AG04449 (cell line): ENCODE results near the genes PTGES2, SLC27A4, CERCAM and CRAT.

DNA sequence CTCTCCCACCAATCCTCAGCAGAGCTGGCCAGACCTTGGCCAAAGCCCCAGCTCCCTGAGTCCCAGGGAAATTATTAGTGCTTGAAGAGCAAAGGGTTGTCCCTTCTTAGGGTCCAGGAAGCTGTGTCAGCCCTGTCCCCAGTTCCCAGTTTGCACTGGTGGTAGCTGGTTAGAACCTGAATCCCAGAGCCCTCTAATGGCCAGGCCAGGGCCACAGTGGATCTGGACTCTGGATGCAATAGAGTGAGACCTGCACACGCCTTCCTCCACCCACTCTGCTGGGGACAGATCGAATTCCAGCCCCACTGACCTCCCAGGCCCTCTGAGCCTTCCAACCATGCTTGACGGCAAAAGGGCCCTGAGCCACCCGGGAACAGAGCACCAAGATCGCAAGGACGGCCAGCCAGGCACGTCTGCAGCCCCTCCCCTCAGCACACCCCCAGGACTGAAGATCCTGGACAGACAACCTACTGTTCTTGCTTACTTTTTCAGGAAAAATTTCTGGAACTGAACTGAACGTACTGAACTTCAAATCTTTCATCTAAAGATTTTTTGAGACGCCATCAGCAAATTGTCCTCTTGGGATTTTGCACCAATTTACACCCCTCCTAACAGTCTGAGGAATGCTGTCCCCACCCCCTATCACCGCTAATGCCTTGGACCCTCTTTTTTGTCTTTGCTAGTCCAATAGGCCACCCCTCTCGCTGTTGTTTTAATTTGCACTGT is 23.6 kb downstream of the NAIF1 start:
- RRBS = no CpG with 5 or more reads among the region's 11 CpGs

DNA sequence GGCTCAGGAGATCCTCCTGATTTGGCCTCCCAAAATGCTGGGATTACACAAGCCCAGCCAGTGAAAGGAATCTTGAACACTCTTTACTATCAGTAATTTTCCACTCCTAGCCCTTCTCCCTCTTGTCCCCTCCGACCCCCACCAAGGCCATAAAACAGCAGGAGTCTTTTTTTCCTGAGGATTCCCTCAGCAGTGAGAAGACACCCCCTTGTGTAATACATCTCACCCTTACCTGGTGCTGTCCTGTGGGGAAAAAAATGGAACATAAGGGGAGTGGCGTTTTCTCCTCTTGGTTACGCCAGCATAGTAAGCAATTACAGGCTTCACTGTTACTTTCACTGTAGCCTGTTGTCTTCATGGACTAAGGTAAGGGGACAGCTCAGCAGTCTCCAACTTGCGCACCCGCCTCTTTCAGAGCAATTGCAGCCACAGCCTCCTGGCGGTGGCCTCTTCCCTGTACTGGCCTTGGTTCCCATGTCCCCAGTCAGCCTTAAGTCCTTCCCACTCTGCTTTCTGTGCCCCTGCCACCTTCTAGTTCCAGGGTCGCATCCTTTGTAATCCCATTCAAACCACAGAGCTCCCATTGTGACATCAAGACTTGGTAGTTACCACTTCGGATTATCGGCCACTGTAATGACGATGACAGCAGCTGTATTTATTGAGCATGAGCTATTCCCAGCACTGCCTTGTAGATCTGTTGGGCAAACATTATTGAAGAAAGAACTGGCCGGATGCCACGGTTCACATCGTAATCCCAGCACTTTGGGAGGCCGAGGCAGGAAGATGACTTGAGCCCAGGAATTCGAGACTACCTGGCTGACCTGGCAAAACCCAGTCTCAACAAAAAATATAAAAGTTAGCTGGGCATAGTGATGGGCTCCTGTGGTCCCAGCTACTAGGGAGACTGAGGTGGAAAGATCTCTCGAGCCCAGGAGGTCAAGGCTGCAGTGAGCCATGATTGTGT is 9.9 kb downstream of the NAIF1 start:
- RRBS = no CpG with 5 or more reads among the region's 16 CpGs

DNA sequence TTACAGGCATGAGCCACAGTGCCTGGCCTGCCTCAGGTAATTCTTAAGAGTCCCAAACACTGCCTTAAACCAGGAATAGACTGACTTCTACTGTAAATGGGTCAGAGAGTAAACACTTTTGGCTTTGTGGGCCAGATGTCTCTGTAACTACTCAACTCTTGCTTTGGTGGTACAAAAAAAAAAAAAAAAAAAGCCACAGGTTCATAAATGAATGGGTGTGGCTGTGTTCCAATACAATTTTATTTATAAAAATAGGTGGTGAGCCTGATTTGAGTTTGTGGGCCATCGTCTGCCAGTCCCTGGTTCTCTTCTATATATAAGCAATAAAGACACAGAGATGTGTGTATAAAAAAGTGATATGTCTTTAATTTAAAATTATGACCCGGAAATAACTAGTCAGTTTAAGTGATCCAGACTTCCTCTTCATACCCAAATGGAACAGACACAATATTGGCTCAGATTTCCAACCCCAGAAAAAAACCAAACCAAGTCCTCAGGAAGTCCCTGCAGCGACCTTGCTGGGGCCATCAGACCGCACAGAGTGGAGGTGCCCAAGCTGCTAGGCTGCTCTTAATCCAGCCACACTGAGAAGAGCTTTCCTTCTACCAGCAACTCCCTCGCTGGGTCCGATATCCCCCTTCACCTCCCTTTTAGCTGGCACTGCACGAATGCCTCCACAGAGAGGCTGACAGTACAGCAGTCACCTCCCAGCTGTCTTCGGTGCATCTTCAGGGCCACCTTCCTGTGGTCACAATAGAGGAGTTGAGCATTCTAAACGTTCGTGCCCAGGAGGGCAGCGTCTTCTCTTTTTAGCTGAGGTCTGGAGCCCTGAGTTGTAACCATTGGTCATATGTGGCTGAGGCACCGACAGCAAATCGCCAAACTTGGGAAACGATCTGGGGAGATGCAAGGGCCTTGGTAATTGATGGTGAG is 6.0 kb downstream of the NAIF1 start:
- RRBS = no CpG with 5 or more reads among the region's 14 CpGs

- RRBS = no CpG with 5 or more reads among the region's 25 CpGs
Measured at GRCh38 chr9:128063216-128063900, 3.8 kb downstream of the NAIF1 start.

GRCh38 chr9:128099197-128099687 is 28.3 kb downstream of the PTGES2 start:
- RRBS = no CpG with 5 or more reads among the region's 10 CpGs

GRCh38 chr9:128102534-128102788 is 25.1 kb downstream of the PTGES2 start:
- RRBS = no CpG with 5 or more reads among the region's 4 CpGs

- RRBS = 97% methylated on average over 2 of the region's 14 CpGs
Measured at GRCh38 chr9:128106534-128107110, 20.9 kb downstream of the PTGES2 start.

- RRBS = under 1% methylated on average over 26 of the region's 67 CpGs
Measured at GRCh38 chr9:128127154-128127841, at the start of gene PTGES2. TSS of gene PTGES2 (minus strand) at chr9:128127729.

DNA sequence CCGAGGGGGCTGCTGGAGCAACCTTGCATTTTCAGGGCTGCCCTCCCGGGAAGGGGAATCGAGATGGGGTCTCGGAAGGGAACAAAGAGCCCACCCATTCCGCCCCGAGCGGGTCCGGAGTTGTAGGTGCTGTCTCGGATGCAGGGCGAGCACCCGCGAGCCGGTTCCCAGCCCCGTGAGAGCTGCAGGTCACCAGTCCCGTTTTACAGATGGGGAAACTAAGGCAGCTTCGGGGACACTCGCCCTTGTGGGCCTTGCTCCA is 358 bp downstream of the BBLN start:
- RRBS = 2% methylated on average over 12 of the region's 17 CpGs

DNA sequence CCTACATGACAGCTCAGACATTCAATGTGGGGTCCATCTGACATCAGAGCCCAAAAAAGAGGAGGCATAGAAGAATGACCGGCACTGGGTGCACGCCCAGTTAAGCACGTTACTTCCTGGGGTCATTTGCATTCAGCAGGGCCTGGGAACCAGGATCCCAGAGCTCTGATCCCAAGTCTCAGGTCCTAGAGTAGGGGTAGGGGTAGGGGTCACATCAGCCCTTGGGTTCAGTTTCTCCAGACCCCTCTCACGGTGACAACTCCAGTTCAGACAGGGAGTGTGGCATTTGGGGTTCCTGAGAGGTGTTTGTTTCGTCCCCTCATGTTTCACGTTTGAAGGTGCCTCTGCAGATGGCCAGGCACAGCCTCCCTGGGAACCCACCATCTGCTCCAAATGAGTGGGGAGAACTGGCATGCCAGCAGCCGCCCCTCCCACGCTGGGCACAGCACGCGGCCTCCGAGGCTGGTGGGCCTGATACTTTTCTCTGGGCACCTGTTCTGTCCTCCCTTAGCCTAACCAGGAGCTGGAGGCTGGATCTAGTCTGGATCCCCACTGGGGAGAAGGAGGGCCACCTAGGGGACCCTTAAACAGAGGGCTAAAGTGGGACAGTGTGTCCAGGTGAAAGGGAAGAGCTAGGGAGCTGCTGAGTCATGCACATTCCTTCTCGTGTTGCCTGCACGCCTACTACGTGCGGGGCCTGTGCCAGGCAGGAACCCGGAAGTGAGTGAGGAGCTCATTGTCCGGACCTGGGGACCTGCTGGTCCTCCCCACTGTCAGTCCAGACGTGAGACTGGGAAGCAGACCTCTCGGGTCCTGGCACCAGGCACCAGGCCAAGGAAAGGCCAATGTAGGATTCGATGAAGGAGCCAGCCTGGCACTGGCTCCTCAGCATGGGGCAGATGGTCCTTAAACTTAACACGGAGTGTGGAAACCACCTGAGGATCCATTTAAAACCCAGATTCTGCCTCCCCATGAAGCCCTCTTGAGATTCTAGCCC is 11.5 kb downstream of the DNM1 start:
- RRBS = no CpG with 5 or more reads among the region's 21 CpGs

DNA sequence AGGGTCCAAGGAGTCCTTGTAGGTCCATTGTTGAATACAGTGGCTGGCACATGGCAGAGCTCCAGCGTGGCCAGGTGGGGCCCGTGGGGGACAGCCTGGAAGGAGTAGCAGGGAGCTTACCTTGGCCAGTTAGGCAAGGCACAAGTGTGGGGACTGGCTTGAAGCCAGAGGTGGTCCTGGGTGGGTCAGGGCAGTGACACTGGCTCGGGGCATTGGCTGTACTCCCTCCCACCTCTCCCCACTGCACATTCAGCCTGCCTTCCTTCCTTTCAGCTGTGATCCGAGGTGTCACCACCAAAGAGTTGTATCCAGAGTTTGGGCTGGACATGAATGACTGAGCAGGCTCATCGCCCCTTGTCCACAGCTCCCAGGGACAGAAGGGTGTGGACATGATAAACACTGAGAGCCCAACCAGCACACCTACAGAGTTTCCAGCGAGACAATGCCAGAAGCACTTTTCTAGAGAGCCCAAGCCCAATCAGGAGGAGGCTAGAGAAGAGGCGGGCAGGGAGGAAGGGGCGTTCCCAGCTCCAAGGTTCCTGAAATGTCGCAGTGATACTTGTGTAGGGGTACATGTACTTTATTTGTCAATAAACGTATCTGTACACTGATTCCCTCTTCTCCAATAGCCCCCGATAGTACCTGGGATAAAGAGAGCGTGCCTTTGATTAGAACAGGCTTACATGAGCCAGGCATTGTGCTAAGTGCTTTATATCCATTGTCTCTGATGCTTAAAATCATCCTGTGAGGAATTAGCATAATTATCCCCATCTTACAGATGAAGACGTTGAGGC is 12.5 kb downstream of the SWI5 start:
- RRBS = no CpG with 5 or more reads among the region's 13 CpGs

DNA sequence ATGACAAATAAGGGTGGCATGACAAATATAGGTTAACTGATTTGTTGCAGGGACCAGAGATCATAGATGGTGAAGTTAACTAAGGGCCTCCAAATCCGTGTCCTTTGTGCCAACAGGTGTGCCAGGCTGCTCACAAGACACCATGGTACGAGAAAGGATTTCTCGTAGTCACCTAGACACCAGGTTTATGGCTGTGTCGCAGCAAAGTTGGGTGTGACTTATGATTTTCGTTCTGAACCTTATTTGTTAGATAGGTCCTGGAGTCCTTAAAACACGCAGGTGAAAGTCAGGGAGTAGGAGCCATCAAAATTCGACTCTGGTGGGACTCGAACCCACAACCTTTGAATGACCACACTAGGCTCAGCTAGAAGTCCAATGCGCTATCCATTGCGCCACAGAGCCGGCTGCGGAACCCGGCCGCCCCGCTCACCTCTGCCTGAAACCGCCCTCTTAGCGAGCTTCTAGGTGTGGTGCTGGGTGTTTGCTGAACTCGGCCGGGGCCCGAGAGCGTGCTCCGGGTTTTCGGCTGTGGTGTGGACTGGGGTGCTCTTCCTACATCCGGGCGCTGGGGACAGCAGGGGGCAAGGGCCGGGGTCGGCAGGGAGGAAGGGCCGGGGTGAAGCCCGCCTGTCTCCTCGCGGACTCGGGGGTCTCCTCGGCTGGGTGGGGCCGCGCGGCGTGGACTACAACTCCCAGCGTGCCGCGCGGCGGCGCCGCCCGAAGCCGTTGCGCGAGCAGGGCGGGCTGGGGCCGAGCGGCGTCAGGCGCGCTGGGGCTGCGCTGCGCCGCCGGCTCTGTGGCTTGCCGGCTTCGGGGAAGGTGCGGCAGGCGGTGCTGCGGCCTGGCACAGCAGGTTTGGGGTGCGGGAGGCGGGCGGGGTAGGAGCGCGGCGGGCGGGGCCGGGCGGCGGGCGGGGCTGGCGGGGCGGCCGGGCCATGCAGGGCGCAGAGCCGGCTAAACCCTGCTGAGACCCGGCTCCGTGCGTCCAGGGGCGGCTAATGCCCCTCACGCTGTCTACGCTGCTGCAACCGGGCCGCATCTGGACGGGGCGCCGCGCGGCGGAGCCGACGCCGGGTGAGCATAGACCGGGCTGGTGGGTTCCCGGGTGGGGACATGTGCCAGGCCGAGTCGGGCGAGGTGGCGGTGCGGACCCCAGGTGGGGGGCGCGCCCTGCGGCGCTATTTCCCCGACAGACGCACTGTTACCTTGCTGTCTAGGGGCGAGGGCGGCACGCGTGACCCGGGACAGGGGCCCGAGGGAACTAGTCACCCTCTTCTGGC is at the start of gene SLC27A4:
Gene SLC27A4, plus strand, starts transcription at position 763 of the 1,280 bp plus-strand sequence.
- RRBS = 2% methylated on average over 37 of the region's 115 CpGs

DNA sequence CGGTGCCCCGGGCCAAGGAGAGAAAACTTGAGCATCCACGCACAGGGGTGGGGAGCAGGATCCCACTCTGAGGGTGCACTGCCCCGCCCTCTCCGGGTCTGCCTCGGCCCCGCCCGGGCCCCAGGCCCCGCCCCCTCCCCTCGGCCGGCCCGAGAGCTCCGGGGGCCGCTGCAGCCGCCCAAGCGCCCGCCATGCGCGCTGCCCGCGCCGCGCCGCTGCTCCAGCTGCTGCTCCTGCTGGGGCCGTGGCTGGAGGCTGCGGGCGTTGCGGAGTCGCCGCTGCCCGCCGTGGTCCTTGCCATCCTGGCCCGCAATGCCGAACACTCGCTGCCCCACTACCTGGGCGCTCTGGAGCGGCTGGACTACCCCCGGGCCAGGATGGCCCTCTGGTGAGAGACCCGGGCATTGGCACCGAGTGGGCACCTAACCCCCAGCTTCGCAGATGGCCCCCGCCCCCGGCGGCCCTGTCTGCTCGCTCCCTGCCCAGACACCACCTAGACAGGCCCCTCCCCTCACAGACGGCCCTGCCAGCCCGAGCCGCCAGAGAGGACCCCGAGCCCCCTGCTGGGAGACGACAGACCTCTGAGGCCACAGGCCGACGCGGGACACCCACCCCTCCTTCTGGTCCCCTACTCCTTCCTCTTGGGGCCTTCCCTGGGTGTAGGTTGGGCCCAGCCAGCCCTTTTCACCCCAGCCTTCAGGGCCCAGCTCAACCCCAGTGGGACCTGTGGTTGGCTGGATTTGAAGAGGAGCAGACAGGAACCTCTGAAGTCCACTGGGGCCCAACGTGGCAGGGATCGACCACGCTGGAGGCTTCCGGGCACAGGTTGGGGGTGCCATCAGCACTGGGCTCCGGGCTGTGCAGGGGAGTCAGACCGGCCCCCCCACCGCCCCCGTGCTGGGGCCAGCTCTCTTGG is at the start of gene CERCAM:
Gene CERCAM, plus strand, starts transcription at position 171 of the 916 bp plus-strand sequence.
- RRBS = 3% methylated on average over 10 of the region's 61 CpGs

GRCh38 chr9:128574344-128575018 is 22.1 kb downstream of the SPTAN1 start:
- RRBS = no CpG with 5 or more reads among the region's 9 CpGs

- RRBS = no CpG with 5 or more reads among the region's 3 CpGs
Measured at GRCh38 chr9:128644123-128644488, 12.5 kb downstream of the DYNC2I2 start.

GRCh38 chr9:128912310-128913092 is 8.3 kb upstream of the PHYHD1 start:
- RRBS = no CpG with 5 or more reads among the region's 13 CpGs

DNA sequence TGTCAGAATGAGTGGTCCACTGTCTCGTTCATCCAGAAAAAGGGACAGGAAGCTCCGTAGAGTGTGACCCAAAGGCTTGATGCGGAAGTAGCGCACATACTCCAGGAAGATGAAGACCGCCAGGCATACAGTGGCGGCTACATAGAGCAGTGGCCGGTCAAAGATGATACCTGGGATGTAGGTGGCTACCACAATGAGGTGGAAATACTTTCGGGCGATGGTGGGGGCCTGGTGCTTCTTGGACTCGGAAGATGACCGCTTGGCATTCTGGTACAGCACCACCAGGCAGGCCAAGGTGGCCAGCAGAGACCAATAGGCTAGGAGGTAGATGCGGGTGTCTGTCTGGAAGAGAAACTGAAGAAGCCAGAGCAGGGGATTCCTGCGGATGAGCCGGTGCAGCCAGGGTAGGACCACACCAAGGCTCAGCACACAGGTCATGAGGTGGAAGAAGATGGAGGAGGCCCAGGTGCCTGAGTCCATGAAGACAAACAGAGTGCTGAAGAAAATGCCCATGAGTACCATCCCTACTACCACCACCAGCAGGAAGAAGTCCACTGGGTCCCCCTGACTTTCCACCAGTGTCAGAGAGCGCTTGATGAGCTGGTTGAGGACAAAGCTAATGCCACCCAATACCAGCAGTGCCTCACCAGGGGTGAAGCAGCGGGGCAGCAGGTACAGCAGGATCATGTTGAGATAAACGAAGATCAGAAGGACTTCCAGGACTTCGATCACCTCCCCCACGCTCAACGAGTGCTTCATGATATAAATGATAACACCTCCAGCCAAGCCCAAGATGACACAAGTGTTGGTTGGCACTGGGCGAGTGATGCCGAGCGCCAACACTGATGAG is 1.1 kb downstream of the DOLK start:
- RRBS = no CpG with 5 or more reads among the region's 23 CpGs

DNA sequence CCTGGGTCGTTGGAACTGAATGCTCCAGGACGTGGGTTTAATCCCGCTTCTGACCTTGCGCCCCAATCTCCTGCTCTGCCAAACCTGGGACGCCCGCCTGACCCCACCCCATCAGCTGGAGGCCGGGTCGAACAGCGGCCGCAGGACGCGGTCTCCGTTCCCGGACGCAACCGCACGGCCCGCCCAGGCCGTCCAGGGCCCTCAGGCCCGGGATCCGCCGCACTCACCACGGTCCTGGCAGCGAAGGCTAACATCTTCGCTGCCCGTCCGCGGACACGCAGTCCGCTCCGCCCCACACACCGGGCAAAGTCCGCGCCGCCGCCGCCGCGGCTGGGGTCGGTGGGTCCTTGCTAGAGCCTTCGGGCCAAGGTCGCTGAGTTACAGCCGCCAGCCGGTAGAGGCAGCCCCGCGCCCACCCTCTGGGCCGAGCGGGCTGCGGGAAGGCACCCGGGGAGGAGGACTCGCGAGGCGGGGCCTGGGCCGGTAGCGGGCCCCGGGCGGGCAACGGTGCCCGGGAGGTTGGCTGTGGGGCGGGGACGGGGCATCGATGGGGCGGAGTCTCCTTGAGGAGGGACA is at the start of gene CRAT:
Gene CRAT, minus strand, starts transcription at position 538 of the 576 bp plus-strand sequence.
- RRBS = 2% methylated on average over 45 of the region's 63 CpGs

- RRBS = no CpG with 5 or more reads among the region's 12 CpGs
Measured at GRCh38 chr9:129161249-129161672, 16.8 kb downstream of the IER5L start.

GRCh38 chr9:129229546-129230181 is 51.6 kb upstream of the IER5L start:
- RRBS = no CpG with 5 or more reads among the region's 12 CpGs